Stomach (tissue), 7 donors: ENCODE results near the gene MAFB.

GRCh38 chr20:38166158-38166761 is 1.2 kb upstream of the TGM2 start:
- PRO-cap = no peak
- RAMPAGE, long total RNA, 5 experiments = start-site peak on the minus strand in 1 of 5 experiments, at chr20:38166435-38166548 at its widest, 14 reads per replicate
- RRBS = 66% methylated on average over 3 of the region's 12 CpGs

DNA sequence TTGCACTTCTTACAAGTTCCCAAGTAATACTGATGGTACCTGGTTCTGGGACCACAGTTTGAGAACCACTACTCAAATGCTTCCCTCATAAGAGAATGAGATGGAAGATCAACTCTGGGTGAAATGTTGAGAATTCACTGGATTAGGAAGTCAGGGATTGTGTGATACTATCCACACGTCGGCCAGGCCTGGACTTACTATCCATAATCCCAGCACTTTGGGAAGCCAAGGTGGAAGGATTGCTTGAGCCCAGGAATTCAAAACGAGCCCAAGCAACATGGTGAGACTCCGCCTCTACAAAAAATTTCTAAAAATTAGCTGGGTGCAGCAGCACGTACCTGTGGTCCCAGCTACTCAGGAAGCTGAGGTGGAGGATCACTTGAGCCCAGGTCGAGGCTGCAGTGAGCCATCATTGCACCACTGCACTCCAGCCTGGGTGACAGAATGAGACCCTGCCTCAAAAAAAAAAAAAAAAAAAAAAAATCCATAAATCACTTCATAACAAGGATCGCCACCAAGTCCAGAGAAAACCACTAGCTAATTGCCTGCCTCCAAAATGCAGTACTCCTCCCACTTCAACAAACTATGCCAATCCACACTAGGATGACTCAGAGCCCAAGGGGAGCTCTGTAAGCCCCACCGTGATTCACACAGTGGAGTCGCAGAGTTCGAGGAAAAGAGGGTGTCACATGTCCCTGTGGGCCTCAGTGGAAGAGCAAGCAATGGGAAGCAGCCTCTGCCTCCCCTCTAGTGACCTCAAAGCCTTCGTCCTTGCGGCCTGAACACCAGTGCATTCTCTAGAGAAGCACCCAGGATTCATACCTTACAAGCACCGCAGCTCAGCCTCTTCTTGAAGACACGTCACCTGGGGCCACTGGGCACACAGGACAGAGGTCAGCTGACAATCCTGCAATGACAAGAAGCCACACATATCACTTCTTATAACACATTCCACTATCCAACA is 46.8 kb upstream of the RALGAPB start:
- PRO-cap = no peak
- RAMPAGE, long total RNA, 5 experiments = start-site peak on the minus strand in 1 of 5 experiments, centred at position 842 of the sequence, 13 reads per replicate
- RRBS = no CpG with 5 or more reads among the region's 14 CpGs

- PRO-cap = no peak
- RAMPAGE, long total RNA, 5 experiments = start-site peak on the plus strand in 1 of 5 experiments, at chr20:38448722-38448728 at its widest, 6 reads per replicate
- RRBS = no CpG with 5 or more reads among the region's 12 CpGs
Measured at GRCh38 chr20:38447958-38448929, 24.4 kb upstream of the RALGAPB start.

DNA sequence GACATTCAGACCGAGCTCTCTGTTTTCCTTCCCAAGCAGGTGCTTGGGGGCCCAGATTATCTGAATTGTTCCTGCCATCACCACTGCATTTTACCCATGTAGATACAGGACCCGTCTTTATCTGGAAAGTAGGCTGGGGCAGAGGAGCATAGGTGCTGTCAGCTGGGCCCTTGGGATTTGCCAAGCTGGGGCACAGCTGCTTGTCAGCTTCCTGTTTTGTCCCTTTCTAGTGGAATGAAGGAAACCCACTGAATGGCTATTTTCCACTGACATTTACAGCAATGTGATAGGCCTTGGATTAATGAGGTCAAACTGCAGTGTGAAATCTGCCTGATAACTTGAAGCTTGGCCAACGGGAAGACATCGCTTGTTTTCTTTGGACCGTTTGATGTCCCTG is 6.6 kb downstream of the PPP1R16B start:
- PRO-cap = no peak
- RAMPAGE, long total RNA, 5 experiments = no peak in any of the 5 experiments
- RRBS = no CpG with 5 or more reads among the region's 5 CpGs

GRCh38 chr20:38857740-38858313 is 52.3 kb downstream of the PPP1R16B start:
- PRO-cap = no peak
- RAMPAGE, long total RNA, 5 experiments = start-site peak on the plus strand in 1 of 5 experiments, at chr20:38858198-38858292 at its widest, 7 reads per replicate
- RRBS = no CpG with 5 or more reads among the region's 10 CpGs

DNA sequence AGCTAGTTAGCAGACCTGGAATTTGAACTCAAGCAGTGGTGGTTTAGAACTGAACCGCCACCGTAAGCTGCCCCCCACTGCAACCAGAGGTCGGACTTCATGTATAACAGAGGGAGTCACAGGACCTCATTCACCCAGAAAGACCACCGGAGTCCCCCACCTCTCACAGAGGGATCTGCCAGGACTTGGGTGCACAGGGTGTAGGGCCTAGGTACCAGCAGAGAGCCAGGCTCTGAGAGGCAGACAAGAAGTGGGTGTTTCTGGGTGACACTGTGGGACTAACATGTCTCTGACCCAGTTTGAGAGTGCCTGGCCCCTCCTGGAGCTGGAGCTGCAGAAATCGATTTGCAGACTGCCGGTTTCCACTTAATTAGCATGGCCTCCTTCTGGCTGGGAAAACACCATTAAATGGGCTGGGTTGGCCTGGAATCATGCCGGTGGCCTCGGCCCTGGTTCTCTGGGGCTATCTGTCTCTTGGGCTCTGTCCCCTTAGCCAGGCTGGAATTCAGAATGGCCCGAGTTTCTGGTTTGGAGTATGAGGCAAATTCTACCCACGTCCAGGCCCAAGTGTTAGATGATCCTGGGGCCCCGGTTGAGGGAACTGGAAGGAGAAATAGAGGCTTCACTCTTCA is 59.2 kb downstream of the PPP1R16B start:
- PRO-cap = no peak
- RAMPAGE, long total RNA, 5 experiments = no peak in any of the 5 experiments
- RRBS = 81% methylated on average over 2 of the region's 11 CpGs

DNA sequence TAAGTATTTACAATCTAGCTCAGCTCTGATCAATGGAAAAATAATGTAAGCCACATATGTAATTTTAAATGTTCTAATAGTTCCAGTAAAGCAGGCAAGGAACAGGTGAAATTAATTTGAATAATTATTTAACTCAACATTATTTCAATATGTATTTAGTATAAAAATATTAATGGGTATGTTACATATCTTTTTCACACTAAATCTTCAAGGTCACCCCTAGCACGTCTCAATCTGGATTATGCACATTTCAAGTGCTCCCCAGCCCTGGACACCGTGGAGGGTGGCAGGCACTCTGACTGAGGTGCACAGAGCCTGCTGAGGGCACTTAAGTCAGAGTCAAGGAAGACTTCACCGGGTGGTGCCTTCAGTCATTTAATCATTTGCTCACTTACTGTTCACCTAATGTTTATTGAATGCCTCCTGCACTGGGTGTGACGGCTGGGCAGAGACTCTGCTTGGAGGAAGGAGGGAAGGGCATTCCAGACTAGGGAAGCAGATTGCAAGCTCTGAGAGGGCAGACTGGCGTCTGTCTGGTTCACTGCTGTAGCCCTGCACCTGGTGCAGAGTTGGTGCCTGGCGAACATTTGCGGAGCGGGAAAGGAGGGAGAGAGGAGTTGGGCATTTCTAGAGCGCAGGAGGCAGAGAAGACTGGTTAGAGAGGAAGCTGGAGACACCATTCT is 54.3 kb upstream of the FAM83D start:
- PRO-cap = no peak
- RAMPAGE, long total RNA, 5 experiments = no peak in any of the 5 experiments
- RRBS = no CpG with 5 or more reads among the region's 9 CpGs

GRCh38 chr20:38902626-38902966 is 23.6 kb upstream of the FAM83D start:
- PRO-cap = no peak
- RAMPAGE, long total RNA, 5 experiments = no peak in any of the 5 experiments
- RRBS = no CpG with 5 or more reads among the region's 7 CpGs

- PRO-cap = bidirectional peak, plus-strand start at chr20:39037234, minus-strand start at chr20:39036992
- RAMPAGE, long total RNA, 5 experiments = no peak in any of the 5 experiments
- RRBS = no CpG with 5 or more reads among the region's 11 CpGs
Measured at GRCh38 chr20:39037147-39037538, 75.0 kb downstream of the DHX35 start.

- PRO-cap = no peak
- RAMPAGE, long total RNA, 5 experiments = no peak in any of the 5 experiments
- RRBS = no CpG with 5 or more reads among the region's 10 CpGs
Measured at GRCh38 chr20:40619701-40620102, 69.3 kb downstream of the MAFB start.

DNA sequence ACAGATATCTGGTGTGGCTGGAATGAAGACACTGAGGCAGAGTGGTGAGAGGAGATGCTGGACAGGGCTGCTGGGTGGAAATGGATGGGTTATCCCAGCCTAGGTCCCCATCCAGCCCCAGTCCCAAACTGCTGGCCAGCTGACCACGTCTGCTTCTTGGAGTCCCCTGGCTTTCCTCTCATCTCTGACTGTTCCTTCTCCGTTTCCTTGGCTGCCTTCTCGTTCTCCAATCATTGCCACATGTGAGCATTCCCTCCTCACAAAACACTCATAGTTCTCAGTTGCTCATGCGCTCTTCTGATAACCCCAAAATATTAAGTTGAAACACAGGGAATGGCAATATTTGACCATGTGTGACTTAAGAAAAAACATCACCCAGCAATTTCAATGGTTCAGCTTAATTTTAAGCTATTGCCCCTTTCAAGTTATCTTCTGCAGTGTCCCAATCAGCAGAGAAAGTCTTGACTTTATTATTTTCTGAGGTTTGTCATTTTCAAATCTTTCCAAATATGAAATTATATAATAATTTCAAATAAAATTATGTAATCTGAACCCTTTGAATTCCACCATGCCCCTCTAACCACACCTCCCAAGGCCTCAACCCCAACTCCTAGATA is 31.4 kb downstream of the MAFB start:
- PRO-cap = no peak
- RAMPAGE, long total RNA, 5 experiments = no peak in any of the 5 experiments
- RRBS = no CpG with 5 or more reads among the region's 4 CpGs

DNA sequence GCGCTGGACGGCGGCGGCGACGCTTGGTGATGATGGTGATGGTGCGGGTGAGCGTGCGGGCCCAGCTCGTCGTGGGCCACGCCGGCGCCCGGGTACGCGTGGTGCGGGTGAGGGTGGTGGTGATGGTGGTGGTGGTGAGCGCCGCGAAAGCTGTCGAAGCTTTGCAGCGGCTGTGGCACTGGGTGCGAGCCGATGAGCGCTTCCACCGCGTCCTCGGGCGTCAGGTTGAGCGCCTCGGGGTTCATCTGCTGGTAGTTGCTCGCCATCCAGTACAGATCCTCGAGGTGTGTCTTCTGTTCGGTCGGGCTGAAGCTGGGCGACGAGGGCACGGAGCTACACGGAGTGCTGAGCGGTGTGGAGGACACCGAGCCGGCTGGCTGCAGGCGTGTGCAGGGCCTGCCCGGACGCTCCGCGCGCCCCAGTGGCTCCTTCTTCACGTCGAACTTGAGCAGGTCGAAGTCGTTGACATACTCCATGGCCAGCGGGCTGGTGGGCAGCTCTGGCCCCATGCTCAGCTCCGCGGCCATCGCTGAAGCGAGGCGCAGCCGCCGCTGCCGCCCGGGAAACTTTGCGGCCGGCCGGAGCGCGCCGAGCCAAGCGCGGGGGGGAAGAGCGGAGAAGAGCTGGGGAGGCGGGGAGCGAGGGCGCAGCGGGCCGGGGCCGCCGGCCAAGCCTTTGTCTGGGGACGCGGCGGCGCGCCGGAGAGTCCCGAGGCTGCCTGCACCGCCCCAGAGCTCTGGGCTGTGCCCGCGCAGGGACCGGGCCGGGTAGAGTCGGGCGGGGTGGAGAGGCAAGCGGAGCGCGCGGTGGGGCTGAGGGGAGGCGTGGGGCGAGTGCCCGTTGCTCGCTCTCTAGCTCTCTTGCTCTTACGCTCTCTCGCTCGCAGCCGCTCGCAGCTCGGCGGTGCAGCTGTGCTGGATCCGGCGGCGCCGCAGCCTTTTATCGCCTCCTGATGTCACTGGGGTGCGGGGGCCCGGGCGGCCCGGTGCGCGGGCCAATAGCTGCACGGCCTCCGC is at the start of gene MAFB:
Gene MAFB (minus strand): TSS at position 913 of the 1,016 bp plus-strand sequence.
- PRO-cap = bidirectional peak, plus-strand start outside the sequence, minus-strand start at position 913 of the sequence
- RAMPAGE, long total RNA, 5 experiments = start-site peak on the minus strand in 4 of 5 experiments, centred at positions 384 to 903 of the sequence, 9 to 38 reads per replicate
- RRBS = 4% methylated on average over 47 of the region's 121 CpGs

- PRO-cap = no peak
- RAMPAGE, long total RNA, 5 experiments = no peak in any of the 5 experiments
- RRBS = no CpG with 5 or more reads among the region's 6 CpGs
Measured at GRCh38 chr20:41058327-41058910, 29.8 kb downstream of the TOP1 start.

GRCh38 chr20:41121317-41122321 is 15.7 kb upstream of the PLCG1 start:
- PRO-cap = no peak
- RAMPAGE, long total RNA, 5 experiments = start-site peak on the plus strand in 3 of 5 experiments, at chr20:41121604-41122150 at its widest, 5 to 15 reads per replicate
- RRBS = no CpG with 5 or more reads among the region's 6 CpGs

- PRO-cap = no peak
- RAMPAGE, long total RNA, 5 experiments = no peak in any of the 5 experiments
- RRBS = no CpG with 5 or more reads among the region's 6 CpGs
Measured at GRCh38 chr20:41124511-41125364, 12.6 kb upstream of the PLCG1 start.

- PRO-cap = no peak
- RAMPAGE, long total RNA, 5 experiments = no peak in any of the 5 experiments
- RRBS = no CpG with 5 or more reads among the region's 13 CpGs
Measured at GRCh38 chr20:41135204-41135949, 2.0 kb upstream of the PLCG1 start.

GRCh38 chr20:41166257-41166955 is 29.1 kb downstream of the PLCG1 start:
- PRO-cap = no peak
- RAMPAGE, long total RNA, 5 experiments = start-site peak on the plus strand in 2 of 5 experiments, at chr20:41166488-41166752 at its widest, 27 to 54 reads per replicate
- RRBS = no CpG with 5 or more reads among the region's 24 CpGs

- PRO-cap = no peak
- RAMPAGE, long total RNA, 5 experiments = start-site peak on the plus strand in 1 of 5 experiments, at chr20:41173411-41173524 at its widest, 8 reads per replicate; start-site peak on the minus strand in 1 of 5 experiments, at chr20:41173212-41173235 at its widest, 5 reads per replicate
- RRBS = no CpG with 5 or more reads among the region's 9 CpGs
Measured at GRCh38 chr20:41172882-41173606, 35.7 kb downstream of the PLCG1 start.

GRCh38 chr20:41248642-41249337 is 68.7 kb downstream of the ZHX3 start:
- PRO-cap = unidirectional peak, minus-strand start at chr20:41248716
- RAMPAGE, long total RNA, 5 experiments = no peak in any of the 5 experiments
- RRBS = no CpG with 5 or more reads among the region's 3 CpGs

DNA sequence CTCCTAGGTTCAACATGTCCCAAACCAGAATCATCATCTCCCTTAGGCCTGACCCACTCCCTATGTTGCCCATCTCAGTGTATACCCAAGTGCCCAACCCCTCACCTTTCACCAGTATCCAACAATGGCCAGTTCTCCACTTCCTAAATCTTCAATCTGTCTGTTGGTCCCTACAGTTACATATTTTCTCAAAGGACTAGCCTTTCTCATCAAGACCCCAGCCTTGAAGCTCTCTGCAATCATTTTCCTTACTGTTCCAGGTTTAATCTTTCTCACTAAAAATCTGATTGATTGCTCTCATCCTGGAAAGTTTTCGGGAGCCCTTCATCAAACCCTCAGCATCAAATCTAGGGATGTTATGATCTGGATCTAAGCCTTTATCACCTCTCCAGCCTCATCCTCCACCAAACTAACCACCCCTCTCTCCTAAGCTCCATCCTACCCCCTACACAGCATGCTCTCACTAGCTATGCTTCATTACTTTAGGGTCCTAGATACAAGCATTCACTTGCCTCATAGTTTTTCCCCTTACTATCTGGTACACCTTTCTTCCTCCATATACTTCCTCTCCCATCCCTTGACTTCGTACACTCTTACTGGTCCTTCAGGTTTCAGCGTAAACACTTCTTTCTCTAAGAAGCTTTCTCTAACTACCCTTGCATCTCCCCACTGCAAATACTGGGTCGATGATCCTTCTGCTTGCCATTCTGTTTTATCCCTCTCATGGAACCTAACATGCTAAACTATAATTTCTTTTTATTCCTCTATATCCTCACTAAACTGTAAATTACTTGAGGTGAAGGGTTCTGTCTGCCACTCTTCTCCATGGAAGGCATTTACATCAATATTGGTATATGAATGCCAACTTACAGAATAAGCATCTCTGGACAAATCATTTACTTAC is 32.9 kb downstream of the ZHX3 start:
- PRO-cap = no peak
- RAMPAGE, long total RNA, 5 experiments = start-site peak on the minus strand in 1 of 5 experiments, centred at position 202 of the sequence, 6 reads per replicate
- RRBS = no CpG with 5 or more reads among the region's 4 CpGs